Subcutaneous preadipocyte (primary cell): ENCODE measurements around the gene SERPINA6.

- CAGE, long polyA plus RNA = no peak
These were observed 162.1 kb downstream of the UNC79 start for GRCh38 chr14:93592732-93593402.

DNA sequence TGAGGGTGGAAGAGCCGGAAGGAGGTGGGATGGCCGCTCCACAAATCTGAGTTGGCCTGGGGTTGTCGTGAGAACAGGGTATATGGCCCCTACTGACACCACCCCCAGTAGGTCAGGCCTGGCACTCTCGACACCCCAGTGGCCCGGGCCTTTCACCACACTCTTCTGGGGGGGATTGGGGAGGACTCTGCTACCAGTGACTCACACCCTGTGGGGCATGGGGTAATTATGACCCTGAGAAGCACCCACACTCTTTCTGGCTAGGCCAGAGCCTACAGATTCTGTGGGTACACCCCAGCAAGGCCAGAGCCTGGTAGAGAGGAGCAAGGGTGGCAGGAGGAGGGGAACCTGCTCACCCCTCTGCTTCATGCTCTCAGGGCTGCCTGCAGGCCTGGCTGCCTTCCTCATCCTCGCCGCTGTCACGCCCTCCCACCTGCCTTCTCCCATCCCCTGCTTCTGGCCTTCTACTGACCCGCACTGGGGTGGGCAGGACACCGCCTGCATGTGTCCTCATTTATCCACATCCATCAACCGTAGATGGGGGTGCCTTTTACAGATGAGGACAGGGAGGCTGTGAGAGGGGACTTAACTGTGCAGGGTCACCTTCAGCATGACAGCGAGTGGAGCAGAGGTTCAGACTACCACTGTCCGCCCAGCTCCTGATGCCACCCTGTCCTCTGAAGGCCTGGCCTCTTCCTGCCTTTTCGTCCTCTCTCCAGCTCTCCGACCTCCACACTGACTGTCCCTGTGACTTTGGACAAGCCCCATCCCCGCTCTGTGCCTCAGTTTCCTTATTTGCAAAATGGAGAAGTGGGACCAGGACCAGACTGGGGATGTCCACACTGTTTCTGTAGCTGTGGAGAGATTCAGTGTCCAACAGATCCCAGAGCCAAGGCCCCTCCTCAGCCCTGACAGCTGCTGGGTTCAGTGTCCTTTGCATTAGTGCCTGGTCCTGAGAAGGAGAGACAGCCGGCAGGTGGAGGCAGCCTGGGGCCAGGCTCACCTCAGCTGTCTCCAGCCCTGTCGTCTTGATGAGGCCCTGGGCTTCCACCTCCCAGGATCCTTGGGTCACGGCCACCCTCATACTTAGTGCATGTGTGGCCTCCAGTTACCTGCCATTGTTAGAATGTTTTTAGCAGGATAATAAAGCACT is 18.2 kb downstream of the ASB2 start:
- CAGE, long polyA plus RNA = no peak

- CAGE, long polyA plus RNA = no peak
These were observed 17.0 kb downstream of the ASB2 start for GRCh38 chr14:93959212-93959897.

GRCh38 chr14:93970852-93971517 is 5.4 kb downstream of the ASB2 start:
- CAGE, long polyA plus RNA = no peak

DNA sequence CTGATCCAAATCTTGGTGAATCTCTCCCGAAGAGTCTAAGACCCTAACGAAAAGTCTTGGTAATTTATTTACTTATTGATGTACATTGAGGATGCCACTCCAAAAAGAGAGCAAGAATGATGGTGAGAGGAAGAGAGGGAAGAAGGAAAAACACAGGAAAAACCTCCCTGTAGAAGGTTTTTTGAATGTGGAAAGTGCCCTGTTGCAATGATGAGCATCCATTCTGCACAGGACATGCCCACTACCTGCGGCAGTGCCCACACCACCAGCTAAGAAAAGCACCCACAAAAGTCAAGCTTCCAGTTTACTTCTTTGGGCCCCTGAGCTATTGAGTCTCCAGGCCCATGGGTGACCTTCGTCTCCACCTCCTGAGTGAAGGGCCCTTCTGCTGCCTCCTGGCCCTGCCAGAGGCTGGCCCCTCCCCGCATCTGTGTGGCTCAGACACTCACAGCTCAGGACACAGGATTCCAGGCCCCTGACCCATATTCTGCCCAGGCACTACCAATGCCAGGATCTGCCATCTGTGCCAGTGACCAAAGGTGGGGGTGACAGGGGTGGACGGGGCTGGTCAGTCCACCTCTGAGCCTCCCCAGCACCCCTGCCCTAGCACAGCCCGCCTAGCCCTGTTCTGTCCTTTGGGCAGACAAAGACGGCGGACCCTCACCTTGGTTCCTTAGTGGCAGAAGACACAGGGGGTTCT is 2.9 kb downstream of the ASB2 start:
- CAGE, long polyA plus RNA = no peak

DNA sequence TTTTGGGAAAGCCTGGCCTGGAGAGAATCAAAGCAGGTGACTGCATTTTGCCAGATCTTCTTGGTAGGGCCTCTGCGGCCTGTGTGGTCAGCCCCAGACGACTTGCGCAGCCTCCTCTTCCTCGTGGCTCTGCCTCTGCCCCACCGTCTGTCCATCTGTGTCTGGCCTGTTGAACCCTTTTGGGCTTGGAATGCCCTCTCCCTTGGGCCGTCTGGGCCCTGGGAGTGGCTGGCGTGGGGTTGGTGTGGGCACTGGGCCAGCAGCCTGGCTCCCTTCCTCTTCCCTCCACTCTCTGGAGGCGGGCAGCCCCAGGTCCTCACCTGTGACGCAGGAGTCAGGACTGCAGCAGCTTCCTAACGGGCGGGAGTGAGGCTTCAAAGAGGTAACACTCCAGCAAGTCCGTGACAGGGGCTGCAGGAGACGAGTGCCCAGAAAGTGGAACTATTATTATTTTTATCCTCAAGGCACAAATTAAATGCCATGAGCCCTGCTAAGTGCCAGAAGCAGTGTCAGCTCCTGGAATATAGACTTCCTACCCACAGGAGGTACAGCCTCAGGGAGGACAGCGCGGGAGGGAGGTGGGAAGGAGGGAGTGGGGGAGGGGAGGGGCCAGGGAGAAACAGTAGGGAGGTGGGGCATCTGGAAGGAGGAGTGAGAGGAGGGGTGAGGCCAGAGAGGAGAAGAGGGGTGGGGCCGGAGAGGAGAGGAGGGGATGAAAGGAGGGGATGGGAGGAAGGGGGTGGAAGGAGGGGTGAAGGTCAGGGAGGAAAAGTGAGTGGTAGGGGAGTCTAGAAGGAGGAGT is 9.5 kb upstream of the CCDC197 start:
- CAGE, long polyA plus RNA = no peak

- CAGE, long polyA plus RNA = no peak
These were observed 15.8 kb downstream of the OTUB2 start for GRCh38 chr14:94041796-94042488.

- CAGE, long polyA plus RNA = no peak
These were observed 24.2 kb downstream of the OTUB2 start for GRCh38 chr14:94050351-94050808.

DNA sequence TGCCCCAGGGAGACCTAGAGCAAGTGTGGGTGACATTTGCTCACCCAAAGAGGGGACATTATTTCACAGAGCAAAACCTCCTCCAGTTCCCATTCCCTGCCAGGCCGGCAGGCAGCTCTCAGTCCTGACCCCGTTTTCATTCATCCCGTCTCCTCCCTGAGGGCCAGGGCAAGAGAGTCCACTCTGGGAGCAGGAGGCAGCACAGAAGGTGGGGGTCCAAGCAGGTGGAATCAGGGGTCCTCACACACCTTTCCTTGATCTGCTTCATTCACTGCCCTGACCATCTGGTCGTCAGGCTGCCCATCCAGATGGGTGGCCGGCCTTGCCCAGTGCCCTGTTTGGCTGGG is 2.3 kb downstream of the SERPINA10 start:
- CAGE, long polyA plus RNA = no peak

- CAGE, long polyA plus RNA = no peak
These were observed 1.7 kb downstream of the SERPINA10 start for GRCh38 chr14:94291280-94291860.

GRCh38 chr14:94323099-94323658 is at the start of gene SERPINA6:
TSS of gene SERPINA6 (minus strand) at chr14:94323336.
- CAGE, long polyA plus RNA = no peak

- CAGE, long polyA plus RNA = no peak
These were observed 29.2 kb downstream of the SERPINA11 start for GRCh38 chr14:94423440-94423720.

DNA sequence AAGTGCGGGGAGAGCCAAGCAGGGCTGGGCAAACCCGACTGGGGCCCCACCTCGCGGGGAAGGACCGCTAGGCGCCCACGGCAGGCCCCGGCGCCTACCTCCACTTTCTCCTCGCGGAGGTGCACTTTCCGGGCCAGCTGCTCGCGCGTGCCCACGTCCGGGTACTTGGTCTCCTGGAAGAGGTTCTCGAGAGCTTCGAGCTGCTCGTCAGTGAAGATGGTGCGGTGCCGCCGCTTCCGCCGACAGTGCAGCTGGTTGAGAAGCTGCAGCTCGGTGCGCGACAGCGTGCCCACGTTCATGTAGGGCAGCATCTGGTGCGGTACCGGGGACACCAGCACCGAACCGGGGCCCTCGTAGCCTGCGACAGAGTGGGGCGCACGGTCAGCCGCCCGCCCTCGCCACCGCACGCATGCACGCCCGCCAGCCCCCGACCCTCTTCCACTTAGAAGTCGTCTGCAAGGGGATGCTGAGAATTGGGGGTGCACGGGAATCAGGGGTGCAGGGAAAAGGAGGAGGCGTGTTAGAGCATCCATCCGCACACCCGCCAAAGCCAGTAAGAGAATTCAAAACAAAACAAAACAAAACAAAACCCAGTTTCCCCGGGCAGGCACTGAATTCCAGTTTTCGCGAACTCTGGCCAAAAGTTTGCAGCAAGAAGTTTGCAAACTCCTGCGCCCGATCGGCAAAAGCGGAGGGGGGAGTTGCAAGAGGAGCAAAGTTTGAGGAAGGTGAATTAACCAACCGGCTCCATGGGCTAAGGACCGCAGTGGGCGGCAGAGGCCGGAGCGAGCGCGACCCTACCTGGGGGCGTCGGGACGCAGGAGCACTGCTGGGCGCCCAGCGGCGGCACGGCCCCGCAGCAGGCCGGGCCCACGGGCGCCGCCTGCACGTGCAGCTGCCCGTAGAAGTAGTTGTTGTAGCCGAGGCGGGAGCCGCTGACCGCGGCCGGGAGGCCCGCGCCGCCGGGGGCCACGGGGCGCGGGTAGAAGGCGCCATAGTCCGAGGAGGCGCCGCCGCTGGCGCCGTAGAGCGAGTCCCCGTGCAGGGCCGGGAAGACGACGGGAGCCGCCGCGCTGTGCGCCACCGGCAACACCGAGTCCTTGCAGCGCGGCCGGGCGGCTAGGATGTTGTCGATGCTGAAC is 682 bp downstream of the GSC start:
- CAGE, long polyA plus RNA = no peak

GRCh38 chr14:94907634-94908263 is 137.8 kb upstream of the GSC start:
- CAGE, long polyA plus RNA = no peak

GRCh38 chr14:95099743-95100056 is 57.6 kb downstream of the DICER1 start:
- CAGE, long polyA plus RNA = no peak

GRCh38 chr14:95146384-95146906 is 10.9 kb downstream of the DICER1 start:
- CAGE, long polyA plus RNA = no peak

- CAGE, long polyA plus RNA = no peak
These were observed 53.4 kb upstream of the DICER1 start for GRCh38 chr14:95210600-95211166.

DNA sequence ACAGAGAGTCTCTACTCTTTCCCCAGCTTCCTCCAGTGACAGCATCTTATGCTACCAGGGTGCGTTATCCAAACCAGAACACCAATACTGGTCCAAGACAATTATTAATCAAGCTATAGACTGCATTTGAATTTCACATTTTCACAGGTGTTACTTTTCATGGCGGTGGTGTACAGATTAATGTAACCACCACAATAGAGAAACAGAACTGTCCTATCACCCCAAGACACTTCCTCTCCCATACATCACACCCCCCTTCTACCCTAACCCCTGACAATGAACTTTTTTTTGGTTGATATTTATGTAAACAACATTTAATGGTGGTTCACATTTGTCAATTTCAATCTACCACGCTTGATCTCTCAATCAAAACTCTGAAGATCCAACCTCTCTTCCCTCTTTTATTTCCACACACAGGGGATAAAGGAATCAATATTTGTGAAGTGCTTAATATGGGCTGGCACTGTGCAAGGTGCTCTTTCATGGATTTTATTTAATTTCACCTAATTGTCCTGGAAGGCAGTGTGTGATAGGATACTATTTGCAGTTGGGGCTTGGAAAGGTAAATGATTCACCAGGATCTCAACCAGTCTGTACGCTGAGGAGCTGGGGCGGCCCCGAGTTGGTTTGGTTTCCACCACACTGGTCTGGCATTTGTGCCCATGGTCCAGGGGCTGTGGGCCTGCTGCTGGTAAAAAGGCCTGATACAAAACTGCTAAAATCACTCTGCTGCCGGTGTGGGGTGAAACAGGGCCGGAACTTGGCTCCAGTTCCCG is 54.6 kb upstream of the DICER1 start:
- CAGE, long polyA plus RNA = no peak

DNA sequence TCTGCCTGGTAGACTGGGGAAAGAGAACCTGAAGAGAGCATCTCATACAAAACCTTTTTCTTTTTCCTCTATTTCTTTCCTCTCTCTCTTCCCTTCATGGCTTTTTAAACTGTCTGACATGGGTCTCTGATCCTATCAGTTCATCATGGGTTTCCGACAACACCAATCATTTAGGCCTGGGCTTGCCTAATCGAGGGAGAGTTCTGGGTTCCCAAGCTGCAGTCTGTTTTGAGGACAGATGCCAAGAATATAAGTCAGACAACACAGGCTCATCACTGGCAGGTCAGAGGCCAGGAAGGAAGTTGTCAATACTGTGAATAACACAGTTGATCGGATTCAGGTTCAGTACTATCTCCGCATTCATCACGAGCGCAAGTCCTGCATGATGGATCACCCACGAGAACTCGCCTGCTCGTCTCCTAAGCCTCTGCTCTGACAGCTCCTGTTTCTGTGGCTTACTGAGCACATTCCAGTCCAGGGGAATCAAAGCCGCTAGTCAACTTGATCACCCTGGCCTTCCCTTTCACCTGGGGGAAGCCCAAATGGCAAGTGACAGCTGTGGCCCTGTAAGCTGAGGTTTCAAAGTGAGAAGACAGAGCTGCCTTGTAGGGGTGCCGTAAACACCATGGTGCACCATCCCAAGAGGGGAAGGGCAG is 60.0 kb upstream of the DICER1 start:
- CAGE, long polyA plus RNA = no peak

GRCh38 chr14:95255560-95255907 is 64.2 kb downstream of the CLMN start:
- CAGE, long polyA plus RNA = no peak